Tongue (tissue), 2 donors: ENCODE measurements around a stretch of chr3.

DNA sequence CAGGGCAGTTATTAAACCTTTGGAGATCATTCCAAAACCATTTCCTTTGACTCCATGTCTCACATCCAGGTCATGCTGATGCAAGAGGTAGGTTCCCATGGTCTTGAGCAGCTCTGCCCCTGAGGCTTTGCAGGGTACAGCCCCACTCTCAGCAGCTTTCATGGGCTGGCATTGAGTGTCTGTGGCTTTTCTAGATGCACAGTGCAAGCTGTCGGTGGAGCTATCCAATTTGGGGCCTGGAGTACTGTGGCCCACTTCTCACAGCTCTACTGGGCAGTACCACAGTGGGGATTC is 16.6 kb downstream of the OSTN start:
- RAMPAGE, long total RNA, result no peak

GRCh38 chr3:192409219-192409466 is 318.2 kb downstream of the FGF12 start:
- RAMPAGE, long total RNA, result no peak

DNA sequence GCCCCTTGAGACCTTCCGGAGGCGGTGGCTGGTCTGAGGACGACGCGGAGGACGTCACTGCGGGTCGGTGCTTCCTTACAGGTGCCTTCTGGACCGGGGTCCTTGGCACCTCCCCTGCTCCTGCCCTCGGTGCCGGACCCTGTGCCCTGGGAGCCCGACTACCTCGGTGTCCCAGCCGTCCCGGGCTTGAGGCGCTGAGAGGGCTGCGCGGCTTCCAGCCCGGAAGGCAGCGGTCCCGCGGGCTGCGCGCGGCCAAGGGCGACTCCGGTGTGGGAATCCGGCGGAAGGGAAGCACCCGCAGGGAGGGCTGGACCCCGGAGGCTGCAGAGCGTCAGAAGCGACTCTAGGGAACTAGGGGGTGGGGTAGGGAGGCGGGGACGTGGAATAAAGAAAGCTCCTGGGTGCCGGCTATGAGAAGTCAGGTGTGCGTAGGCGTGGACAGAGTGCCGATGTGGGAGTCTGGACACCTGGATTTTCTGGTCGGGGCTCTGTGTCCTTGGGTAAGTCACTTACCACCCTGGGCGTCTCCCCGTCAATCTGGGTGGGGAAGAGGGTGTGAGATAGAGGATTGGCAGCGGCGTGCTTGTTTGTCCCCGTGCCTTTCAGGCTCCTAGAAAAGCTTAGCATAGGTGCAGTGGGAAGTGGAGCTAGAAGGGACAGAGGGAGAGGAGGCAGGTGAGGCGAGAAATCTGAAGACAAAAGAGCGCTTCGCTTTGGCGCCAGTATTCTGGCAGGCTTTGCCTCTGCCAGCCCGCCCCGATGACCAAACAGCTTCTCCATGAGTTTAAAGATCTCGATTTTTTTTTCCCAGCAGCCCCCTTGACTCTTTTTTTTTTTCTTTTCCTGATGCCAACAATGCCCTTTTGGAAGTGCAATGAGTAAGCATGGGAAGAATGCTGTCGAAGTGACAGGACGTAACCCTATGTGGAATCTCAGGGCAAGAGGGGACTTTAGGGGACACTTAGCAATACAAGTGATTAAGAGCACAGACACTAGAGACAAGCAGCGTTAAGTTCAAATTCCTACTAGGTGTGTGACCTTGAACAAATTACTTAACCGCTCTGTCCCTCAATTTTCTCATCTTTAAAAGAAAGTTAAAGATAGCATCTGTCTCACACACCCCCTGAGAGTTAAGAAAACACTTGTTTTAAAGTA is 212.0 kb downstream of the FGF12 start:
- RAMPAGE, long total RNA, result no peak

GRCh38 chr3:192566751-192567364 is 160.5 kb downstream of the FGF12 start:
- RAMPAGE, long total RNA, result no peak

DNA sequence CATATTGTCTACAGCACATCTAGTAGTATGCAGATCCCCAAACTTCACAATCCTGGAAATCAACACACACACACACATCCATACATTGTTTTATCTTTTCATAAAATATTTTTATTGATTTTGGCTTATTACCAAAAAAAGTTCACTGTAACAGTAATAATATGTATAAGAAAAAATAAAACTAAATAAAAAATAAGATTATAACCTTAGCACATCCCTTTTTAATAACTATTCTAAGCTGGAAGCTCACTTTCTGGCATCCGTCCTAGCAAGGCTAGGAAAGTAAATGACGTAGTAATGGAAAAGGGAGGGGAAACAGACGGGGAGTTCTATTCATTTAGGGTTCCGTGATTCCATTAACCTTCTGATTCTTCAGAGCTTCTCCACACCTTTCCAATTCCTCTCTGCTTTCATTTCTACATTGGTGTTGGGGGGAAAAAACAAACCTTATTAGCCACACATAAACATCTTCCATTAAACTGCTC is 156.6 kb downstream of the FGF12 start:
- RAMPAGE, long total RNA, result no peak

GRCh38 chr3:192571136-192571546 is 156.2 kb downstream of the FGF12 start:
- RAMPAGE, long total RNA, result no peak

GRCh38 chr3:192636408-192637540 is 90.6 kb downstream of the FGF12 start:
- RAMPAGE, long total RNA, result no peak

- RAMPAGE, long total RNA, result no peak
Observed at GRCh38 chr3:192879680-192880203, 37.9 kb downstream of the MB21D2 start.

GRCh38 chr3:192898765-192899328 is 18.8 kb downstream of the MB21D2 start:
- RAMPAGE, long total RNA, result no peak

GRCh38 chr3:193555614-193556216 is 1.0 kb upstream of the ATP13A4 start:
- RAMPAGE, long total RNA, result no peak

GRCh38 chr3:193742513-193743232 is 149.7 kb downstream of the OPA1 start:
- RAMPAGE, long total RNA, result no peak

DNA sequence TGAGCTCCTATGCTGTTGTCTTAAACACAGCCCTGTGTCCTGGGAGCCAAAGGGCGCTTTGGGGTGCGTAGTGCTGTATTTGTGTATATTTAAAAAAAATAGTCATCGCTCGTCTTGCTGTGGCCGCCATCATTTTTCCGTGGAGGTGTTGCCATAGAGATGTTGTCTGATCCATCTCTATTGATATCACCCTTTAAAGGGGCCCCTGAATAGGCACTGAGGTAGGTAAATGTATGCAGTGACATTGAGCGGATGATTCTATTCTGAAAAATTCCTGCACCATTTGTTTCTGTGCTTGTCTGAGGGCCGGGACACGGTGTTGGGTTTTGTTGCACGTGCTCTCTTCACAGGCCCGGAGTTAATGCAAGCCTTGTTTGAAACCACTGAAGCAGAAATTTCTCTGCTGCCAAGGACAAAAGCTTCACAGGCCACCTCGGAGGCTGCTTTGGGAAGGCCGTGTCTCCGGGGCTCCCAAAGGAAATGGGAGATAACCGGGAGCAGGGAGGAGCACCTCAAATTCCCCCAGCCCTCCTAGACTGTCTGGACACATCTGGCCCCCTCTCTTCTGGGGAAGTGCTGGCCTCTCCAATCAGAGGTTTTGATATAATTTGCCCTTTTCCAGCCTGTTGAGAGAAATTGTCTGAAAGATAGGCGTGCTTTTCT is 179.3 kb downstream of the OPA1 start:
- RAMPAGE, long total RNA, result no peak

DNA sequence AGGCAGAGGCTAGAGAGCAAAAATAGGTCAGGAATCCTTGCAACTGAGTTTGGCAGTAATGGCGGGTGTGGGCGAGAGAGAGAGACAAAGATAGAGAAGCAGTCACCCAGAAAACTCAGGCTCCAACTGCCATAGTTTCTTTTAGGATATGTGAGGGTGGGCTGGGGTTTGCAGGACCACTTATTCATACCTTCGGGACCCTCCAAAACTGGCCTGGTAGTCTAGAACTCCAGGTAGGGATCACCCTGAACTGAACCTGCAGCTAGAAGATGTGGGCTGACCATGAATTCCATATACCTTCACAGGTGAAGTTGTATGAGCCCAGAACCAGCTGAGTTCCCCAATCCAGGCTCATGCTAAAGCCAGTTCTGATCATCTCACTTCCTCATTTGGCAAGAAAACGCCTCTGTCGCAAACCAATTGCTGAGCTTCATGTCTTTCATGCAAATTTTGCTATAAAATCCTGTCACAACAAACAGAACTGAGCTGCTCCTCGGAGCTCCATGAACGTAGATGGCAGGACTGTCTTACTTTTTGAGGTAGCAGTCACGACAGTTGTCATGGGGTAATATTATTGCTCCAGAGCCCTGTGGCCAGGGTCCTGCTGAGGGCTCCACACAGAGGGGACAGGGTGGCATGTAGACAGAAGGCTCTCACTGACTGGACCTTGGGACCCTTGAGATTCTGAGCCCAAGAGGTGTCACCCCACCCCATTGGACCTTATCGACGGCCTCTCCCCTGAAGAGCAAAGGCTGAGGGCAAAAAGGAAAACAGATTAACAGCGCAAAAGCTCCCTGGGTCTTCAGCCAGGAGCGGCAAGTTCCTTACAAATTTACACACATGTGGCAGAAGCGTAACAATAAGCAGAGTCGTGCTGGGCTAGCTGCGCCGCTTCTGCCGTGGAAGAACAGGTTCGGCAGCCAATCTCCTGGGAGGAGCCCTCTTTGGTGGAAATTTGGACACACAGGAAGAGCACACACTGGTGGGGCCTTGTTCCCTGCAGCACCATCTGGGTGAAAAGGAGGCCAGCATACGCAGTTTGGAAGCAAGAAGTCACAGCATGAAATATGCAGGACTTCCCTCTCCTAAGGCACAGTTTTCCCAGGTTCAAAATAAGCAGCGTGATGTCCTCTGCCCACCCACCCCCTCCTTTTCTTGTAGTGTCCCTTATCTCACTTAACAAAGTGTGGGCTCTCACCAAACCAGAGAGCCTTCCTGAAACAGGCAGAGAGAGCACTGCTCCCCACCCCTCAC is 249.2 kb downstream of the OPA1 start:
- RAMPAGE, long total RNA, result no peak

GRCh38 chr3:193843001-193843524 is 250.1 kb downstream of the OPA1 start:
- RAMPAGE, long total RNA, result no peak

DNA sequence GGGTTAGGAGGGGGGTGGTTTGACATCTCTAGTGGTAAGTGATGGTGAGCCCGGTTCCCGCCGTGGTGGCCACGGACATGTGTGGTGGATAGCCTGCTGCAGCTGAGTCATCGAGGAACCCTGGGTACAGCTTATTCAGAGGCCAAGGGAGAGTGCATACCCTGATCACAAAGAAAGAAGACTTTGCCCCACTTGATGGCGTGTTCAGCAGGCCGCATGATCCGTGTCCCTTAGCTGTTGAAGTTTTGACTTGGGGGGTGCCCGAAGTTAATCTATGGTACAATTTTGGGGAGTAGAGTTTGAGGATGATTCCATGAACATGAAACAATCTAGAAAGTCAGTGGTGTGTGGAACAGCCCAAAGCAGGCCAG is 132.1 kb upstream of the HES1 start:
- RAMPAGE, long total RNA, result no peak

- RAMPAGE, long total RNA, result no peak
Observed at GRCh38 chr3:194141138-194142004, 5.4 kb downstream of the HES1 start.

GRCh38 chr3:194250161-194250784 is 100.9 kb downstream of the CPN2 start:
- RAMPAGE, long total RNA, result no peak

GRCh38 chr3:194476005-194476486 is 10.8 kb downstream of the ATP13A3 start:
- RAMPAGE, long total RNA, result no peak

- RAMPAGE, long total RNA, result no peak
Observed at GRCh38 chr3:194476487-194477564, 10.0 kb downstream of the ATP13A3 start.

- RAMPAGE, long total RNA, result no peak
Observed at GRCh38 chr3:194485306-194485762, 1.5 kb downstream of the ATP13A3 start.